Measurements from ENCODE around the gene ZIC1.

- RRBS = no CpG with 5 or more reads among the region's 4 CpGs
These were observed 53.2 kb upstream of the PLSCR5 start for GRCh38 chr3:146658399-146658694.

DNA sequence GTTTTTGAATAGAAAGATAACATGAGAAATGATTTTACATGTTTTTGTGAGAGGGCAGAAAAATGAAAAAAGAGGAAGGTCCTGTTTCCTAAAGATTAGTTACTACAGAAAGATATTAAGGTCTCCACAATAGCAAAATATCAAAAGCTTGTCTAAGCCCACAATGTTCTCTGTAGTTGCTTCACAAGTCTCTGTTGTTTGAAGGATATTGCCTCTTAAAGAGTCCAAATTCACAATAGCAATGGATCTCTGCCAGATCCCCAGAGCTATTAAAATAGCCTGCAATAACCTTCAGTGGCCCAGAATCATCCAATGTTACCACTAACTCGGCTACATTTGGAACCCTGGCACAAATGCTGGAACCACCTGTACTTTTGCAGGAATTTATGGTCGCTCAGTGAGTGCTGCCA lies 298.6 kb upstream of the PLSCR5 start:
- RRBS = no CpG with 5 or more reads among the region's 2 CpGs

GRCh38 chr3:147187795-147188147 lies 218.6 kb downstream of the ZIC4 start:
- RRBS = no CpG with 5 or more reads among the region's 4 CpGs

DNA sequence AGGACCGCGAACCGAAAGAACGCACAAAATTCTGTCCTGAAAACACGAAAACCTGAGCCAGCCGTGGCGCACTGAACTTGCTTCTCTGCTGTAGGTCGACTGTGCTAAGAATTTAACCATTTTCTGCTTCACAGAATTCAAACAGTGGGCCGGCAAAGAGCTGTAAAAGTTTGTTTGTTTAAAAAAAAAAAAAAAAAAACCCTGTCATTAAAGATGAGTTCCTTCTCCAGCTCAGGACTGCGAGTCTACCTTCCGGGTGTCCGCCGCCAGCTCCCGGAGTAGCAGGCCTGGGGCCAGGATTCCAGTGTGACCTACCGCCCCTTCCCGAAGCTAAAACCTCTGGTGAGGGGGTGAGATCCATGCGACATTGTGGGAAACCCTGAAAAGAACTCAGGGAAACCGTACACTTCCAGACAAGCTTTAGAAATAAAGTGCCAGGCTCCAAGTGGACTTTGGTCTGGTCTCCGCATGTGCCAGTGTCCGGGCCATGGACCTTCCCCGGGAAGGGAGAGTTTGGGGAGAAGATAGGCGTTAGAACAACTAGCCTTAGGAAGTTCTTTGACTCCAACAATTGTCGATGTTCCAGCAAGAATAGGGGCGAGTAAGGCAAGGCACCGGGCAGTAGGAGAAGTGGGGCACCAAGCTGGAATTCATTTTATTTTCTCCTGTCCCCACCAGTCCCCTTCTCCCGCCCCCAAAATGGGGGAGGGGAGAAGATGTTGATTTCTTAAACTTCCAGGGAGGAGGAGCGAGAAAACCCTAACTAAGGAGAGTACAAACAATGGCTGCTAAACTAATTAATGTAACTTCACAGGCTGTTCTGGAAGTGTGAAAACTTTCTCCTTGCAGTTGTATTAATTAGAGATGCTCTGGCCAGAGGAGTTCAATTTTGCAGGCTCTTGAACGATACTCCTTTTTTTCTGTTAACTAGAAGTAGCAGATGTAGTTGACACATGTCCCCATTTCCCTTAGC lies 11.8 kb downstream of the ZIC4 start:
- RRBS = 10% methylated on average over 7 of the region's 28 CpGs

DNA sequence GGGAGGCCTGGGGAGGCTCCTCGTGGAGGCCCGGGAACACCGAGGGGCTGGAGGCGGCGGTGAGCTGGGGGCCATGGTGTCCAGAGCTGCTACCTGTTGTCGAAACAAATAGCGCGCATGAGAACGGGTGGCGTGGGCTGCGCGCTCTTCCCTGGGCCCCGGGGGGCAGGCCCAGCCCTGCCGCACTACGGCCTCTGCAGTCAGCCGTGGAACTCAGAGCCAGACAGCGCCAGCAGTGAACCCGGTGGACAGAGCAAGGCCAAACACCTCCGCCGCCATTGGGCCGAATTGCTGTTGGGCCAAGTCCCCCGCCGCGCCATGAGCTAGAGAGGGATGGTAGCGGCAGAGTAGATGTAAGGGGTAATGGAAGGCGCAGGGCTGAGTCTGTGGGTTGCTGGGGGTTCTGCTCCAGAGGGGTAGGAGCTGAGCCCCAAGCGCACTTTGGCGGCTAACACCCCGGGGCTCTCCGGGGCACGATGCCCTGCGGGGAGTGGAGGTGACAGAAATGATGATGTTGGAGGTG lies 9.9 kb downstream of the ZIC4 start:
- RRBS = 2% methylated on average over 10 of the region's 32 CpGs

DNA sequence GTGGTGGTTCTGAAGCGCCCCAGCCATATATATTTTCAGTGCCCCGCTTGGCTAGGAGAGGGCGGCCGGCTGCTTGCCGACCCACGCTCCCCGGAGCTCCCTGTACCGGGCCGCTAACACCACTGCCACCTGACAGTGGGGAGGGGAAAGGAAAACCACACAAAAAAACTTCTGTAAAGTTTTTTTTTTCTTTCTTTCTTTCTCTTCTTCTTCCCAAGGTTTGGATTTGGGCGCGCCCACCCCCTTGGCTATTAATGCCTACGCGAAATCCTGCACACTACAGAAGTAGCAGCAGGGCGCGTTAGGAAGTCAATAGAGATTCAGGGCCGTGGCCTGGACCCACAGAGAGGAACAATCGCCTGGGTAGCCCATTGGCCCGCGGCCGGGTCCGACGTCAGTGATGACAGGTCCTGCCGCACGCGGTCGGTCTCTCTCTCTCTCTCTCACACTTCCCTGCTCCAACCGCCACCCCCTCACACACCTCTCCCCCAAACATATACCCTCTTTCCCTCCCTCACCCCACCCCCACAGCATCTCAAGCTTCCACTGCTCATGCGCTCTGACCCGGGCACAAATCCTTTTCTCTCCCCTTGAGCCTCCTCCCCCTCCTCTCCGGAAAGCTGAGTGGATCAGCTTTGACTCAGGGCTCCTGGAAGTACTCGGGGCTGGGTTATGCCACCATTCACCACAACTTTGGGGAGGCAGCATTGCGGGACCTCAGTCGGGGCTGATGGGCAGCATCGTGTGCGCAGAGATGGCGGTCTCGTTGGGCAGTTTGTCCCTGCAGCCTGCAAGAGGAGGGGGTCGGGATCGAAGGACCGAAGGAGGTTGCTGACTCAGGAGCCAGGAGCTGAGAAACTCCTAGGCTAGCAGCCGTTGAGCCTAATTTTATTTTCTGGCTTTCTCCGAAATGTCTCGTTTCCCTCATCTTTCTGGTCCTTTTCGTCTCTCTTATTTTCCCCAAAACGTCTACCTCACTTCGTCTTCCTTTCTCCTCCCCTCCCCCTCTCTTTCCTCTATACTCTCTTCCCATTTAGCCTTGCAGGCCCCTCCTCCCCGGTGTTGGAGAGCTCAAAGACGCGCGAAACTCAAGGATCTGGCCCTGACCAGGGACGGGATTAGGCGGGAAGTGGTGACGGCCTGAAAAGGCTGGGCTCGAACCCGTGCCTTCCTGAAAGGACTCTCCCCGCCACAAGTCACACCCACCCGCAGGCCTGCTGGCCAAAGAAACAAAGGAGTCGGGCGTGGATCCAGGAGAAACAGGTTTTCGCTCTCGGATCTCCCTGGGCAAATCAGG lies 9.0 kb downstream of the ZIC4 start:
- RRBS = 0% methylated on average over 1 of the region's 61 CpGs

GRCh38 chr3:147409260-147409479 lies at the start of gene ZIC1:
ZIC1 (plus strand) TSS chr3:147409365.
- RRBS = no CpG with 5 or more reads among the region's 14 CpGs

GRCh38 chr3:148216526-148216826 lies 481.2 kb upstream of the AGTR1 start:
- RRBS = no CpG with 5 or more reads among the region's 5 CpGs

- RRBS = no CpG with 5 or more reads among the region's 24 CpGs
These were observed 44.3 kb upstream of the GYG1 start for GRCh38 chr3:148946890-148947496.

GRCh38 chr3:148997607-148998135 lies 6.3 kb downstream of the GYG1 start:
- RRBS = no CpG with 5 or more reads among the region's 1 CpG

DNA sequence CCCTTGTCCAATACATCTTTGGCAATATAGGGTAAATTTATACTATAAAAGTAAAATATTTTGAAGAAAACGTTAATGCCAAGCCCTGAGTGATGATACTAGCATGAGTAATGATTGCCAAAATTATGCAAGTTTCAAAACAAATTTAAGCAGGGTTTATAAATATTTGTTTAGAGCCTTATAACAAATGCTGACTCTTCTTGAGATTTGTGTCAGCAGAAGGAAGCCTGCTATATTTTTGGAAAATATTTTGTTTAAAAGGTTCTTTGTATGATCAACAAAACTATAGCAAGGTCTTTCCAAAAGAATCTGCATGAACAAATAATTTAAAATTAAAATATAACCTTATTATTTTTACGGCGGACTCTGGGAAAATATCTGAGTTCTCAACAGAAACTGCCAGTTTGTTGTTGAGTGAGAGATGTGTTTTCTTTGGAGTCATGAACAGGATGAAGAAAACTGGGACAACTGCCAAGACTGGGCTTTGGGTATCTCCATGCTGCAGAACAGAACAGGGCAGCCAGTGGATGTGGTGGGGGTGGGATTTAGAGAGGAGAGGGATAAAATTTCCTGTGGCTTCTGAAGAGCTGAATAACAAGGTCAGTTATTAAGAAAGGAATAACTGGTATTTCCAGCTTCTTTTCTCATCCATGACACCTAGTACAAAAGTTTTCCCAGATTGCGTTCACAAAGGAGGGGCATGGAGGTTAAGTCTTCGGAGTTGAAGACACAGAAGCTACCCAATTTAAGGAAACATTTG lies 18.1 kb upstream of the TM4SF1 start:
- RRBS = no CpG with 5 or more reads among the region's 5 CpGs

DNA sequence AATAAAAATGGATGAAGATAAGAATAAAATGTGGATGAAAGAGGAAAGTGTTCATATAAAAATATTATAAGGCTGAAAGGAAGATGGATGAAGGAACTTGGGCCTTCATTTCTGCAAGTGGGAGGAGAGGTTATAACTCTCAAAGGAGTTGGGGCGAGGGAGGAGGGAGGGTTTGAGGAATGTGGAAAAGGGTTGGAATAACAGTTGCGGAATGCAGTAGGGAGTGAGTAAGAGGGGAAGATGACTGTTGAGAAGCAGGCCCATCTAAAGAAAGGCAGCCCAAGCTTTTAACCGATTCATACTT lies 8.4 kb upstream of the TM4SF4 start:
- RRBS = no CpG with 5 or more reads among the region's 3 CpGs

DNA sequence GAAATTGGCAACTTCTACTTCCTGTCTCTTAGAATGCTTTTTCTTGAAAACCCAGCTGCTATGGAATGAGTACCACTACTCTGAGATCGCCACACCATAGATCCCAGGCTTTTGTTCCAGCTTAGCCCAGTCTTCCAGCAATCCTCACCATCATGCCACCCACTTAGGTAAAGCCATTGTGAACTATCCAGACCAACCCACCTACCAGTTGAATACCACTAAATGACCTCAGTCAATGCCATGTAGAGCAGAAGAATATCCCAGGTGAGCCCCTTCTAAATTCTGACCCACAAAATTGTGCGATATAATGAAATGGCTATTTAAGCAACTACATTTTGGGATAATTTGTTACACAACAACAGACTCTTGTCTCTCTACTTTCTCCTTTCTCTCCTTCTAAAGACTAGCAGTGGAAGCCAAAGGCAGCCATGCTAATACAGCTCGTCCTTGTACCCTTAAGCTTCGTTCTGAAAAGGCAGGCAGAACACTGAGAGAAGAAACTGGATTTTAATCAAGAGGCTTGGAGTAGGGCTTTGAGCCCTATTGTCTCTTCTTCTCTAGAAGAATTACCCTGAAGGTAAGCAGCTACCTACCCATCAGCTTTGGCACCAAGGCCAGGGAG lies 67.3 kb downstream of the TM4SF4 start:
- RRBS = no CpG with 5 or more reads among the region's 4 CpGs

GRCh38 chr3:149615917-149616649 lies 41.7 kb downstream of the WWTR1 start:
- RRBS = no CpG with 5 or more reads among the region's 9 CpGs

DNA sequence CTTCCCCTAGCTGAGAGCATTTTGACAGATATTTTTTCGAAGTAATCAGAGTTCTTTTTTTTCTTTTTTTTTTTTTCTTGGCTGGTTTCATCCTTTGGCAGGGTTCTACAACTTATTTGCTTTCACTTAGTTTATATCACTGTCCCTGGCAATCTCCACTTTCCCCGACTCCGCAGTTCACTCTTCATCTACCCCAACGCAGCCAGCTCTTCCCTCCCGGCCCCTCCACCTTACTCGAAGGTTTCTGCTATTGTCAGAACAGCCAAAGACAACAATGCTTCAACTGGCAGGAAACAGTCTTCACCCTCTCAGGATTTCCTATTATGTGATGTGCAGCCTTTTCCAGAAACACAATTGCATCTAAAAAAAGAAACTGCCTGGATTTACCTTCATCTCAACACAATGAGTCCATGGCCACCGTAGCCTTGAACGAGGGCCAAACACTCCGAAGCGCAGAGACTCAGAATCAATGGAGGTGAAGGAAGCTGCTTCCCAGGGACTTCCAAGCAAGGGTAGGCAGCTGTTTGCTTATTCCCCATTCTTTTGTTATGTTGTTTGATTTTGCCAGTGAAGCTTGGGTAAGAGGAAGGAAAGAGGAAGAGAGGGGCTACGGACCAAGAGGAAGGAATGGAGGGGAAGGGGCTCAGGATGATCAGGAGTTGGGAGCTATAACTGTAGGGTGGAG lies 182.1 kb upstream of the TSC22D2 start:
- RRBS = no CpG with 5 or more reads among the region's 11 CpGs

- RRBS = no CpG with 5 or more reads among the region's 1 CpG
These were observed 172.2 kb upstream of the TSC22D2 start for GRCh38 chr3:150235939-150236309.

DNA sequence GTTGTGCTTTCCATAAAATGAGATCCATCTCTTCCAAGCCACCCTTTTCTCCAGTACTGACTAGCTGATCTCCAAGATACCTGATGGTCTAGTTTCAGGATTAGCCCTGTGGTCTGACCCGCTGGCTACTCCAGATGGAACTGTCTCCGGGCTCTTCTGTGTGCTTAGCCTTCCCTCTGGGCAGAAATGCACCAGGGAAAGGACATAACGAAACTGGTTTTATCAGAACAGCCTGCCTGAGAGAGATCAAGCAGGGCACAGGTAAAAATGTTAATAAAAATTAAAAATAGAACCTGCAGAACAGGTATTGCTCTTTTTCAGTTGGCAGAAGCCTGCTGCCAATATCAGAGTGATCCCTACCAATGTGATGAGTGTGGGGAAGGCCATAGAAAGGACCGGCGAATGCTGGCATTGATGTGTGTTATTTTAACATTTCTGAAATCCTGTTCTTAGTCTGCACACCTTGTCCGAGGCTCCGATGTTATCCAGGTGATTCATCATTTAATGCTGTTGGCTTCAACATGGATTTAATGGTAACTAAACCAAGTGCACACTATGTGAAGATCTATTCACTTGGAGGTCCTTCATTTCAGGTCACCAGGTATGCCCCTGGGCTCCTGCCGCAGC lies 169.6 kb upstream of the TSC22D2 start:
- RRBS = no CpG with 5 or more reads among the region's 8 CpGs

- RRBS = no CpG with 5 or more reads among the region's 6 CpGs
These were observed 154.6 kb upstream of the TSC22D2 start for GRCh38 chr3:150253261-150254069.

GRCh38 chr3:150429902-150431013 lies 22.2 kb downstream of the TSC22D2 start:
- RRBS = no CpG with 5 or more reads among the region's 1 CpG

Measured in epidermal melanocyte (primary cell).